Measurements from ENCODE around the genes ABCD1 and SRPK3.

- RRBS: no CpG with 5 or more reads among the region's 3 CpGs
Measured at GRCh38 chrX:150228347-150228632, 134.8 kb upstream of the MAMLD1 start.

DNA sequence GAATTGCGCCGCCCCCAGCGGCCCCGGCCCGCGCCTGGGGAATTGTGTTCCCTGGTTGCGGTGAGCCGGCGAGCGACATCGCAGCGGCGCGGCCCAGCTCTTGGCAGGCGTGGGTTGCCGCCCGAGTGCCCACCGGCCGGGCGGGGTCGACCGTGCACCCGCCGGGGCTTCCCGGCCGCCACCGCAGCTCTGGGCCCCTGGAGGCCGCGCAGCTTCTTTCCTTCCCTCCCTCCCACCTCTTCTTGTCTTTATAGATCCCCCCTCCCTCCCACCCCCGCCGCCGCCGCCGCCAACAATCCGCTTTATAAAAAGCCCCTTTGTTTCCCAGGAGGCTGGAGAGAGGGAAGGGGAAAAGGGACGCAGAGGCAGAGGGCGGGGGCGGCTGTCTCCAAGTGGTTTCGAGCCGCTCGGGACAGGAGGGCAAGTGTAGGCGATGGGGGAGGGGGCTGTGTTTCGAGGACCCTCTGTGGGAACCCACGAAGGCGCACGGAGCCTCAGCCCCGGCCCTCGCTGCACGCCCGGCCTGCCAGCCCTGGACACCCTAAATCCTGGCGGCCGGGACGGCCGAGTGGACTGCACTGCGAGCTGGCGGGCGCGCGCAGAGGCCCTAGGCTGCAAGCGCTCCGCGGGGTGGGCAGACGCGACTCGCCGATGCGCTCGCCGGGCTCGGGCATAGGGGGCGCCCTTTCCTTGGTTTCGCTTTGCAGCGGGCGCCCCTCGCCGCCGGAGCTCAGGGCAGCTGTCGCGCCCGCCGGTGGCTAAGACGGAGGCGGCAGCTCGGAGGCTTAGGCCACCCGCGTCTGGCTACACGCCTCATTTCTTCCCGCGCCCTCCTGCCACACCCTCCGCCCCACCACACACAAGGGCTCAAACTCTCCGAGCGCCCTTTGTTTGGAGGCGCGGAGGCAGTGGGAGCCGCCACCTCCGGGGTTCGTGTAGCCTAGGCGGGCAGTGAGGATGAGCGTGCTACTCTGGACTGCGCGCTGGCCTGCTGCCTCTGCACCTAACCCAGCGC, 2.0 kb downstream of the MAMLD1 start:
- RRBS: 29% methylated on average over 30 of the region's 102 CpGs

GRCh38 chrX:150470521-150471240, 97.7 kb upstream of the MTM1 start:
- RRBS: no CpG with 5 or more reads among the region's 14 CpGs

DNA sequence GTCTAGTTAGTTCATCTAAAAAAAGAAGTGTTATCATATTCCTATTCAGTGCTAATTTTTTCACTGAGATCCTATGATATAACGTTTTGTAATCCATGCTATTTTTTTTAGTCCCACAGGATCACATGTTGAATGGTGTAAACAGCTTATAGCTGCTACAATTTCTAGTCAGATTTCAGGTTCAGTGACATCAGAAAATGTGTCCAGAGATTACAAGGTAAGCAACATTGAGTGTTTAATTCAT, 5.8 kb downstream of the MTMR1 start:
- RRBS: no CpG with 5 or more reads among the region's 1 CpG

DNA sequence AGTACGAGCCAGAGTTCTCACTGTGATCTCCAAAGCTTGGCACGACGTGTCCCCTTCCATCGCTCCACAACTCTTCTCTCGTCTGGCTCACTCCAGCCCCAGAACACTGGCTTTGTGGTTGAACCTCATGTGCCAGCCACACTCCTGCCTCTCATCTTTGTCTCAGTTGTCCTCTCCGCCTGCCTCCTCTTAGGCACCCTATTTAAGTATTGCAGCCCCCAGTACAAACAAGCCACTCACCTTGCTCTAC, 1.1 kb downstream of the NSDHL start:
- RRBS: no CpG with 5 or more reads among the region's 6 CpGs

DNA sequence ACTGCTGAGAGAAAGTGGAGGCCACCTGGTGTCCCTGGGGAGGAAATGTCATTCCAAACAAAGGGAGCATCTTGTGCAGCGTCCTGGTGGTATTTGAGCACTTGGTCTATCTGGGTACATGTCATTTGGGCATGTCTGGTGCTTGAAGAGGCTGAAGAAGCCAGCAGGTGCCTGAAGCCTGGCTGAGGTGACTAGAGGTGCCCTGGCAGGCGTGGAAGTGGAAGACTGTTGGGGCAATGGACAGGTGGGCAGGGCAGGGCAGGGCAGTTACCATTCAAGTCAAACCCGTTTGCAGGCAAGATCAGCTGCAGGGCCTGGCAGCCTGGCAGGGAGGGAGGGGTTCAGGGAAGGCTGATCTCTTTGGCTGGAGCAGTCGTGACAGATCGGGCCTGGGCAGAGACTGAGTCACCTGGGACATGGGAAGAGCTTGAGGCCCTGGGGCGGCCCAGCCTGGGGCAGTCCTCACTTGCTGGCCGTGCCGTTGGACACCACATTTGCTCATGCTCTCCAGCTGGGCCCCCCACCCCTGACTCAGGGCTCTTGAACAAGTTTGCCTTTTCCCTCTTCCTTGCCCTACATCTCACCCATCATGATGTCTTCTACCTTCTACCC, 2.2 kb upstream of the ZNF185 start:
- RRBS: no CpG with 5 or more reads among the region's 8 CpGs

DNA sequence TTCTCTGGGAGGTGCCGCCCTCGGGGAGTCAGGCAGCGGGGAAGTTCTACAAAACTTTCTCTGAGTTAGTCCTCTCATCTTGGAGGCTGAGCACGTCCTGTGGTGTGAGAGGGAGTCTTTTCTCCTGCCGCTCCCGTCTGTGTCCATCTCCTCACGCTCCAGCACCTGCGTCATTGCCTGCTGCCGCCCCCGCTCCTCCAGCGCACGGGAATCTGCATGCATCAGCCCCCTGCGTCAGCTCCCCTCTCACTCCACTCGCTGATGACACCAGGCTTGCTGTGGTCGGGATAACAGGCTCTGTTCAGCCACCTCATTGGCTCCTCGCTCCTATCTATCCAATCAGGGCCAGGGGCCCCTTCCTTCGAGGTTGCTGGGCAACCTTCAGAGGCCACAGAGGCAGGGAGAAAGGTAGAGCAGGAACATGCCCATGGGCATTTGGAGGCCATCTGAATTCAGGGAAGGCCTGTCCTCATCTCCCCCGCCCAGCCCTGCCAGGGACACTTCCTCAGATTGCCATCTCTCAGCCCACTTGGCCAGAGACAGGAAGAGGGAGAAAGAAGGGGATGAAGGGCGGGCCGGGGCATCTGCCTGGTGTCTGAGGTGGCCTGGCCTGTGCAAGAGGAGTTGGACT, 9.3 kb downstream of the ZNF185 start:
- RRBS: no CpG with 5 or more reads among the region's 20 CpGs

GRCh38 chrX:152914887-152916106, 17.4 kb downstream of the ZNF185 start:
- RRBS: no CpG with 5 or more reads among the region's 22 CpGs

- RRBS: no CpG with 5 or more reads among the region's 2 CpGs
Measured at GRCh38 chrX:152971768-152972467, 22.0 kb downstream of the PNMA5 start.

- RRBS: no CpG with 5 or more reads among the region's 4 CpGs
Measured at GRCh38 chrX:152988619-152989089, 5.3 kb downstream of the PNMA5 start.

GRCh38 chrX:153334776-153335189, 830 bp downstream of the ZNF275 start:
- RRBS: no CpG with 5 or more reads among the region's 11 CpGs

DNA sequence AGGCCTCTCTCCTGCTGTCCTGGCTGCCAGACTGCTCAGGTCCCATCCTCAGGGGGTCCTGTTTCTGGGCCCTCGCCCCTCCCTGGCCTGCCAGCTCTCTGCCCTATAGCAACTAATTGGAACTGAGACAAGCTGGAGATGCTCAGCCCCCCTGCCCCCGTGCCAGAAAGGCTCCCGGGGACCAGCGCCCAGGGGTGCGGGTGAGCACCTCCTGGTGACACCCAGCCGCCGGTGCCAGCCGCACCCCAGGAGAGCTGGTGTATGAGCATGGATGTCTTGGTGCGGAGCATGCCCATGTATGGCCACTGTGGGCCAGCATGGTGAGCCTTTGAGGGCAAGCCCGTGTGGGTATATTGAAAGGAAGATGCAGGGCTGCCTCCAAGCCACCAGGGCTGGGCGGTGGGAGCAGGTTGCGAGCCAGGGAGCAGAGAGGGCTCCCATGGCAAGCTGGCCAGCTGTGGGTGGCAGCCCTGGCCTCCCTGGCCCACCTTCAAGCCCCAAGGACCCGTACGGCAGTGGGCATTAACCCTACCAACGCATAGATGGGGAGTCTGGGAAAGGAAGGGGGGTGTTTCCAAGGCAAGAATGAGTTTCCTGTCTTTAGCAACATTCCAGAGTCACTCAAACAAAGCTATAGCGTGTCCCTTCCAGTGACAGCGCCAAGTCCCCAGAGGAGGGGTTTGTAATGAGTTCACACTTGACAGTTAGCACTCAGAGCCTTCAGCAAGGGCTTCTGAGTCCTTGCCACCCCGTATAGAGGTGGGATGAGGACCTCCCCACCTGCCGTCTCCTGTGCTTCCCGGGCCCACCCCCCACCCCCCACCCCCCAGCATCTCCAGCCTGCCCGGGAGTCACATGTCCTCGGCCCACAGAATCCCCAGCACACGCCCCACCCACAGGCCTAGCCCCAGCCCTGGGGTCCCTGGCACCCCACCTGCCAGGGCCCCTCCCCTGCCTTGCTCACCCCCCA, 1.6 kb downstream of the BGN start:
- RRBS: 38% methylated on average over 6 of the region's 23 CpGs

DNA sequence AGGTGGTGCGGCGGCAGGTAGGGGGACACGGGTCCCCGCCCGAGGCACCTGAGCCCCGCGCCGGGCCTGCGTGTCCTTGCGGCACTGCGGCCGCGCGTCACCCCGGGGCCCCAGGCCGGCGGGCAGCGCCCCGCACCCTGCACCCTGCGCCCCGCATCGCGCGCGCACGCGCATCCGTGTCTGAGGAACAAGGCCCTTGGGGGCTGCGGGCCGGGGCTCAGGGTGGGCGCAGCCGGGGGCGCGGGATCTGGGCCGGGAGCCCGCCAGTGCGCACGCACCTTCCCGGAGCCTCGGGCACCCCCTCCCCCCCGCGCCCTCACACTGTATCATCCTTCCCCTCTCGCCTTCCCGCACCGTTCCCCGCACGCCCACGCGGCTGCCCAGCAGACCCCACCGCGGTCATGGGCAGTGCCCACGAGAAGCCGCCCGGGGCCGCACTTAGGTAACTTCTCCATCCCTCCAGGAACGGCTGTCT, 564 bp downstream of the ATP2B3 start:
- RRBS: 44% methylated on average over 15 of the region's 56 CpGs

DNA sequence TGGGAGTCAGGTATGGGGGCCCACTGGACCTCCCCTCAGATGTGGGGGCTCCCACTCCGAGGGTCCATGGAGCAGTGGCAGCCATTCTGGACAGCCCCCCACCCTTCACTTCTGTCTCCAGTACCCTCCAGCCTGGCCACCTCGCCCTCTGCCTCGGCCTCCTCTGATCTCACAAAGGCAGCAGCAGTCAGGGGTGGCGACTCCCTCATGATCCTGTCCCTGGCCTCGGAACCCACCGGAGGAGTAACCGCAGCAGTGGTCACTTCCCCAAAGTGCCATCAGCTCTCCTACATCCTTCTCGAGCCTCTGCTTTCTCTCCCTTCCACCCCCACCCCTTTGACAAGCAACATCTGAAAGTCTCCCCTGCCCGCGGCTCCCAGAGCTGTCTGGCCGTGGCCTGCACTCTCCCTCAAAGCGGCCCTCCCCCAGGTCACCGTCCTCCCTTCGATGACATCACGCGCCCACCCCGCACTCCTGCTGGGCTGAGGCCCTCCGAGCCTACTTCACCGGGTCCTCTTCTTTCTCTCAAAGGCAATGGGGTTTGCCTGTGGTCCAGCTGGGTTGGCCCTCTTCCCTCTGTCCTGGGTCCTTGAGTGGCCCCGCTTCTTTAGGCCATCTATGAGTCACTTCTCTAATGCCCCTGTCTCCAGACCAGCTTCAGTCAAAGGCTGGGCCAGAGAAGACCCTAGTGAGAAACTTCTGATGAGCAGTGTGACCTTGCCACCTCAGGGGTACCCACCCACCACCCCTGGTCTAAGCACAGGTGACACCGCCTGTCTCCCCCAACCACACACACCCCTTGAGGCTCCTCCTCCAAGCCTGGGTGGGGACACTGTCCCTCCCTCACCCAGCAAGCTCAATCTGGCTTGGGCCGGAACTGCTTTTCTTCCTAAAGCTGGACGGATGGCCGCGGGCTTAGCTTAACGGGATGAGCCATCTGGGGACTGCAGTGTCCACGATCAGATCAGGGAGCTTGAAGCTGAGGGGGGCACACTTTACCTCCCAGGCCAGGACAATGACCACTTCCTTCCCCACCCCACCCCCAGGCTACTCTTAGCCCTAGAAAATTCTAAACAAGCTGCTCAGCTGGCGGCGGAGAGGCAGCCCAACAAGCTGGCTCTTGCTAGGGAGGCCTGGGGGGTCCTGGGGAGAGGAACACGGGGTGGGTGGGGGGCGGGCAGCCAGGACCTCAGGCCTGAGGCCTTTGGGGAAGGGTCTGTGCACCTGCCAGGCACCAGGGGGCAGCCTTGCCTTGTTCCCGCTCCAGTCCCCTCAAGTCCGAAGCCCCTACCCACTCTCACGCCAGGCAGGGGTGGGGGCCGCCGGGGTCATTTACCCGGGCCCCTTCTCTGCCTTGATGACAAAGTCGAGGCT, 1.2 kb upstream of the SLC6A8 start:
- RRBS: no CpG with 5 or more reads among the region's 38 CpGs

DNA sequence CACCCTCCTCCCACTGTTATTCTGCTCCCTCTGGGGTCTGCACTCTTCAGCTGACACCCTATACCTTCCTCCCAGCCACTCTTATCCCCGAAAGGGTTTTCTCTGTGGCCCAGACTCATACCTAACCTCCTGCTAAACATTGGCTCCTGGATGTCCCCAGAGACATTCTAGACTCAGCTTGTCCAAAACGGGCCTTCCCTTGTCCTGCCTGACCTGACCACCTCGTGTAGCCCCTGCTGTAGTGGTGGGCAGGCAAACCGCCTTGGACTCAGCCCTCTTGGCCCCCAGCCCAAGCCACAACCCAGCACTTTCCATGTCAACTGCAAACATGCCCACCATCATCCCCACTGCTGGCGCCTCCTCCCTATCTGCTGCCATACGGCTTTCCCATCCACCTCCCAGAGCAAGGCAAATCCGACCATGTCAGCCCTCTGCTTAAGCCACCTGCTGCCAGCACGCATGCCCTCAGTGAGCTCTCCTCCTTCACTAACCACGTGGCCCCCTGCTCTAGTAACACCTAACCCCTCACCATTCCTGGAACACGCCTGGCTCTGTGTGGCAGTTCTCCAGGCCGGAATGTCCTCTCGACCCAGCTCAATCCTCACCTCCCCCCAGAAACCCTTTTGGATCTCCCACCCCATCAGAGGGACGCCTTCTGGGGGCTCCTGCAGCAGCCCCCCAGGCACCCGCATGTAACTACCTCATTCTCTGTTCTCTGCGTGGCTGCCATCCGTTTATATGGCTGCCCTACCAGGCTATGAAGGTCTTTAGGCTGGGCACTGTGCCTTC, 17.5 kb downstream of the BCAP31 start:
- RRBS: no CpG with 5 or more reads among the region's 16 CpGs

GRCh38 chrX:153724273-153725066, at the start of gene ABCD1:
ABCD1 (plus strand) TSS chrX:153724856.
- RRBS: 29% methylated on average over 37 of the region's 88 CpGs

DNA sequence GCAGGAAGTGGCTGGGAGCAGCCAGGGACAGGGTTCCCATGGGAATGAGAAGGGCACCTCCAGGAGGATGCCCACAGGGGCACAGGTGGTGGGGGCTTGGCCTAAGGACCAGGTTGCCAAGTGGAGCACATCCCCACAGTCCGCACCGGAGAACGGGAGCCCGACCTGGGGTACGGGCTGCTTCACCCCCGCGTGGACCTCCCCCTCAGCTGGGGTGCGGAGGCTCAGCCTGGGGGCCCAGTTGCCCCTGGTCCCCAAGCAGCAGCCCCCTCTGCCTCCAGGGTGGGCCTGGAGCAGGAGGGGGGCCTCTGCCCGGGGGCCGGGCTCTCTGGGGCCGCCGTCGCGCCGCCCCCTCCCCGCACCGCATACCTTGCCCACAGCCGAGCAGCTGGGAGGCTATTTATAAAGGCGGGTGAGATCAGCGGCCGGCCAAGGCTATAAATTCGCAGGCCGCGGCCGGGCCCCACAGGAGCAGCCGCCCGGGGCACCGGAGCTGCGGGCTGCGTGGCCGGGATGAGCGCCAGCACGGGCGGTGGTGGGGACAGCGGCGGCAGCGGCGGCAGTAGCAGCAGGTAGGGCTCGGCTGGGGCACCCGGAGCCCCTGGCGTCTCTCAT, at the start of gene SRPK3:
TSS of gene SRPK3 (plus strand) at position 468 of the 615 bp plus-strand sequence.
- RRBS: 29% methylated on average over 7 of the region's 41 CpGs

GRCh38 chrX:153781189-153781959, 533 bp downstream of the SRPK3 start:
- RRBS: no CpG with 5 or more reads among the region's 33 CpGs

DNA sequence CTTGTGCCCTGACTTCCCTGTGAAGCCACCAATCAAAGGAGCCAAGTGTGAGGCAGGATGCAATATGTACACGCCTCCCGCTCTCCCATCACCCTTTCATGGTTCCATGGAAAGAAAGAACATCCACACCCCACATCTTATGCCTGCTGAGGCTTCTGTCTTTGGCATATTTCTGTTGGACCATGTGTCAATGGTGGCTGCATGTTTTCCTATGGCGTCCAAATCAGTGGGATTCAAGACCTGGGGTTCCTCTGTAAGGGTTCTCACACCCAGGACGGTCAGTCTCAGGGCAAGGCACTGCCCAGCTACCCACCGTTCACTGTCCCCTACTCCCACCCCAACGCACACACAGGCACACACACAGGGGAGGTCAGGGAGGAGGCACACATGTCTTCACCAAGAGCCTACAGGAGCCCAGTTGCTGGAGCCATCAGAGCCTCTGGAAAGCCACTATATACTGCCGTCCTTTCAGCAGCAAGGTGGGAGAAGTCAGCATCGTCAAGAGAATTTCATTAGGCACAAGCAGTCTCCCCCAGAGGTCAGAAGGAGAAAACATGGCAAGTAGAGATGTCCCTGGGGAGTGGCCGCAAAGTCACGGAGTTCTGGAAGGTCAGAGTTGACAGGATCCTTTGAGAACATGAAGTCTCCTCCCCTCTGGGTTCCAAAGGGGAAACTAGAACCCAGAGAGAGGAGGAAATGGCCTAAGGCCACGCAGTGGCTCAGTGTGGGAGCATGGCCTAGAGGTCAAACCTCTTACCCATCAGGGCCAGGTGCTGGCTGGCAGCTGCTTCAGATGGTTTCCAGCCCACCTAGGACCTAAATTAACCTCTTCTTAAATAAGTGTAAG, 1.1 kb downstream of the IDH3G start:
- RRBS: no CpG with 5 or more reads among the region's 11 CpGs